BE2C (cell line): ENCODE data around the genes OR7A10 and OR7A17.

- RRBS, result no CpG with 5 or more reads among the region's 10 CpGs
These were observed 2.7 kb downstream of the PRKACA start for GRCh38 chr19:14114720-14115338.

DNA sequence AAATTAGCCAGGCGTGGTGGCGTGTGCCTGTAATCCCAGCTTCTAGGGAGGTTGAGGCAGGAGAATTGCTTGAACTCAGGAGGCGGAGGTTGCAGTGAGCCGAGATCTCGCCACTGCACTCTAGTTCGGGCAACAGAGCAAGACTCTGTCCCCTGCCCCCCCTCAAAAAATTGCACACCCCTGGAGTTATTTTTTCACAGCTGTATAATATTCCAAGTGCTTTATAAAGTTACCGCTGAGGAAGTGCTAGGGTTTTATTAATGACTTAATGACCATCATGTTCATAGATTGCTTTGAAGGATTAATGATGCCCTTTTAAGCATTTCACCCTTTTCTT is 6.5 kb upstream of the ADGRE5 start:
- RRBS, result no CpG with 5 or more reads among the region's 7 CpGs

GRCh38 chr19:14377783-14378314 is 3.4 kb upstream of the ADGRE5 start:
- RRBS, result no CpG with 5 or more reads among the region's 13 CpGs

- RRBS, result no CpG with 5 or more reads among the region's 26 CpGs
These were observed 14.3 kb downstream of the ADGRE5 start for GRCh38 chr19:14395200-14396251.

DNA sequence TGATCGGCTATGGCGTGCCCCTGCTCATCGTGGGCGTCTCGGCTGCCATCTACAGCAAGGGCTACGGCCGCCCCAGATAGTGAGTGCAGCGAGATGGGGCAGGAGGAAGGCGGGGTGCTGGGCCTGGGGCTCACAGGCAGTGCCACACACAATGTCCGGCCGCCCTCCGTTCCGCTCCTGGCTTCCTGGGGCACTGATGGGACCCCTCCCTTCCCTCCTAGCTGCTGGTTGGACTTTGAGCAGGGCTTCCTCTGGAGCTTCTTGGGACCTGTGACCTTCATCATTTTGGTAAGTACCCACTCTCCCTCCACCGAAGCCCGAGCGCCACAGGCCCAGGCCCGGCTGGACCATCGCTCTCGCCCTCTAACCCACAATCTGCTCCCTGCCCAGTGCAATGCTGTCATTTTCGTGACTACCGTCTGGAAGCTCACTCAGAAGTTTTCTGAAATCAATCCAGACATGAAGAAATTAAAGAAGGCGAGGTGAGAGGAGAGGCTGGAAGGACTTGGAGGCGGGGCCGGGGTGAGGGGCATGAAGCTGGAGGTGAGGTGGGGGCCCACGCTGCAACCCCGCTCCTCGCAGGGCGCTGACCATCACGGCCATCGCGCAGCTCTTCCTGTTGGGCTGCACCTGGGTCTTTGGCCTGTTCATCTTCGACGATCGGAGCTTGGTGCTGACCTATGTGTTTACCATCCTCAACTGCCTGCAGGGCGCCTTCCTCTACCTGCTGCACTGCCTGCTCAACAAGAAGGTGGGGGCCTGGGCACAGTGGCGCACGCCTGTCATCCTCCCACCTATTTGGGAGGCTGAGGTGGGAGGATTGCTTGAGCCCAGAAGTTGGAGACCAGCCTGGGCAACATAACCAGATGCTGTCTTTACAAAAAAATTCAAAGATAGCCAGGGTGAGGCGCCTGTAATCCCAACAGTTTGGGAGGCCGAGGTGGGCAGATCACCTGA is 12.4 kb downstream of the DDX39A start:
- RRBS, result no CpG with 5 or more reads among the region's 39 CpGs

DNA sequence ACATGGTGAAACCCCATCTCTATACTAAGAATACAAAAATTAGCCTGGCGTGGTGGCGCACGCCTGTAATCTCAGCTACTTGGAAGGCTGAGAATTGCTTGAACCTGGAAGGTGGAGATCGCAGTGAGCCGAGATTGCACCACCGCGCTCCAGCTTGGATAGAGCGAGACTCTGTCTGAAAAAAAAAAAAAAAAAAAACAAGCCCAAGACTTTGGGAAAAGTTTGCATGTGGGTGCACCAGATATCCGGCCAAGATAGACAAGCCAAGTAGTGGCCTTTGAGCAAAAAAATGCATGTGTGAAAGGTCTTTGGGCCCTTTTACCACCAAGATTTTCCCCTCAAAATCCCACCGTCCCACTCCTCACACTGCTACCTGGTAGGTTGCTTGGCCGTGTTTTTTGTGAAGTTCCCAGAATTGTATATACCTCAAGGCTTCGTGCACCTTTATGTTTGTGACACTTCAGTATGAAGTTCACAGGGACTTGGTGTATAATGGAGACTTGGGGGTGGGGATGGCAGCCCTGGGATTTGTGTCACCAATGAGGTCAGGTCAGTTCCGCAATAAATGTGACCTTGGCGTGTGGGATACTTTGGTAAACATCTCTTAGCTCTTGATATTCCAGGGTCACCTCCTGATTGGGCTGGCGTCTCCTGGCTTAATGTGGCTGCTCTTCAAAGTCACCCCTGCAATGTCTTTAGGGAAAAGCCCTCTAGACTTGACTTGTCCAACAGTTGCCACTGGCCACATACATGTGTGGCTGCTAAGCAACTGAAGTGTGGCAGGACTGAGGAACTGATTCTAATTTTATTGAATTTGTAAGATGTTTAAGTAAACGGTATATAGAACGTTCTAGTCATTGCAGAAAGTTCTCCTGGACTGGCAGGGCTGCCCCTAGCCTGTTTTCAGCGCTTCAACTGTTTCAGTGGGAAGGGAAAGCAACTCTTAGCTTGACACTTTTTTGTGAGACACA is 5.3 kb downstream of the DNAJB1 start:
- RRBS, result no CpG with 5 or more reads among the region's 18 CpGs

- RRBS, result 3% methylated on average over 10 of the region's 43 CpGs
These were observed 1.2 kb downstream of the DNAJB1 start for GRCh38 chr19:14516673-14517760.

- RRBS, result 84% methylated on average over 5 of the region's 16 CpGs
These were observed 18.5 kb downstream of the NDUFB7 start for GRCh38 chr19:14553297-14553747.

GRCh38 chr19:14564712-14565431 is 7.0 kb downstream of the NDUFB7 start:
- RRBS, result no CpG with 5 or more reads among the region's 26 CpGs

DNA sequence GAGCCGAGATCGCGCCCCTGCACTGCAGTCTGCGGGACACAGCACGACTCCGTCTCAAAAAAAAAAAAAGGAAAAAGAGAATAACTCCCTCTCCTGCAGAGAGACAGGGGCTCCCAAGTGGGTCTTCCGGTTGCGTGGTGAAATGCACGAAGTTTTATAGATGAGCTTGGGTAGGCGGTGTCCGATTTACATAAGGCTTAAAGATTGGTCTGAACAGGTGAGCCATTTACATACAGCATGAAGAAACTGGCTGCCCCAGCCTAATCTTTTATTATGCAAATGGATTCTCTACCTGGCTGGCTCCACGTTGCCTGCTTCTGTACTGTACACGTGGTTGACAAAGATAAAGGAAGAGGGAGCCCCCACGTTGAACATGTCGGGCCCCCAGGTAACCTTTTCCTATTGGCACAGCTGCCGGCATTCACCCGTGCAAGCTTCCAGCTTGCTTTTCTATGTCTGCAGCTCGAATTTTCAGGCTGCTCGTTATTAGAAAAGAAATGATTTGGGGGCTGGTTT is 19.5 kb downstream of the ADGRE2 start:
- RRBS, result no CpG with 5 or more reads among the region's 19 CpGs

DNA sequence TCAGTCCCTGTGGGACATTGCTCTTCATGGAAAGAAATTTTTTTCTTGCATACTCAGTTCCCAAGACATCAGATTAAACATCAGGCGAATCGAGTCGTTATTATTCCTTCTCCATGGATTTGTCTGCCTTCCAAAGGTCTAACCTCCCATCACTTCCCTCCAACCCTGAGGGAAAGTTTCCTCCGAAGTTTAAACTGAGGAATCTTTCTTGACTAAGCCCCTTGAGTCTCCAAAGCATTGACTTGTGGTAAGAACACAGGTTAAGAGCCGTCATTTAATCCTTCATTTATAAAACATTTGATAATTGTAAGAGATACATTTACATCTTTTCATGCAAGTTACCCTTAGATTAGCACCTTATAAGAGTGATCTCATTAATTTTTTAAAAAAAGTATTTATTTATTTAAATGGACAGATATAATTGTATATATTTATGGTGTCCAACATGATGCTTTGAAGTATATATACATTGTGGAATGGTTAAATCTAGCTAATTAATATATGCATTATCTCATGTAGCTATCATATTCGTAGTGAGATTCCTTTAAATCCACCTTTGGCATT is at the start of gene OR7A10:
TSS of gene OR7A10 (minus strand) at position 143 of the 564 bp plus-strand sequence.
- RRBS, result no CpG with 5 or more reads among the region's 6 CpGs

- RRBS, result no CpG with 5 or more reads among the region's 5 CpGs
These were observed at the start of gene OR7A17 for GRCh38 chr19:14885862-14886348. Gene OR7A17, minus strand, starts transcription at chr19:14886132.

GRCh38 chr19:15011058-15011570 is 588 bp downstream of the CCDC105 start:
- RRBS, result 0% methylated on average over 1 of the region's 48 CpGs

DNA sequence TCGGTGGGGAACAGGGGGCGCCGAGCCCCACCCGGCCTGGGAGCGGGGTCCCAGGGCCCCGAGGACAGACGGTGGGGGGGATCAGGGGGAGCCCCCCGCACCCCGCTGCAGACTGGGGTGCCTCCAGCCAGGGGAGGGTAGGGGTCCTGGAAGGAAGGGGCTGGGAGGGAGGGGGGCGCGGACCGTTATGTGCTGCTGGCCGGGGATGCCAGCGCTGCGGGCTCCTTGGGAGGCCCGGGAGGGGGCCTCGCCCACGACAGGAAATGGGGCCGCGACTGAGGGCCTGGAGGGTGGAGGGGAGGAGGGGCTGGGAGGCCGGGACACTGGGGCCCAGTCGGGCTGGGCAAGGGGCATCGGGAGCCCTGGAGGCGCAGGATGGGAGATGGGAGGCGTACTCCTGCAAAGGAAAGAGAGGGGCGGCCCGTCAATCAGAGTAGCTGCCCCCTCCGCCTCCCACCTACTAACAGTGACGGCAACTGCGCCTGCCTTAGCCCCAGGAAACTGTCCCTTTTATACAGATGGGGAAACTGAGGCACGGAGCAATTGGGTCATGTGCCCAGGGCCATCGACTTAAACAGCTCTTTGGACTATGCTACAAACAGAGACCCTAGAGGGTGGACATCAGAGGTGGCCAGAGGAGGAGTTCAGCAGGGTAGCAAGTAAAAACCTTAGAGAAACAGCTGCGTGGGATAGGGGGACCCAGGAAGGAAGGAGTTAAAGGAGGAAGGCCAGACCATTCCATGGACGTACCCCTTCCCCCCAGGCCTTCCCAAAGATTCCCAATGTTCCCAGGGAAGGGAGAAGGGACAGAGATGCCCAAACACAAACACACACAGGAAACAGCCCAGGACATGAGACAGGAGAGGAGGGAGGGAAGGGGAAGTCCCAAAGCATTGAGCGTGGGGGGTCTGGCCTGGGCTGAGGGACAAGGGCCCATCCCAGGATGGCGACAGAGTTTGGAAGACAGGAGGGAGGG is 620 bp downstream of the SYDE1 start:
- RRBS, result 2% methylated on average over 10 of the region's 36 CpGs

GRCh38 chr19:15130163-15130716 is 4.7 kb upstream of the ILVBL start:
- RRBS, result 83% methylated on average over 1 of the region's 10 CpGs

- RRBS, result no CpG with 5 or more reads among the region's 21 CpGs
These were observed 19.8 kb downstream of the NOTCH3 start for GRCh38 chr19:15180972-15181357.

DNA sequence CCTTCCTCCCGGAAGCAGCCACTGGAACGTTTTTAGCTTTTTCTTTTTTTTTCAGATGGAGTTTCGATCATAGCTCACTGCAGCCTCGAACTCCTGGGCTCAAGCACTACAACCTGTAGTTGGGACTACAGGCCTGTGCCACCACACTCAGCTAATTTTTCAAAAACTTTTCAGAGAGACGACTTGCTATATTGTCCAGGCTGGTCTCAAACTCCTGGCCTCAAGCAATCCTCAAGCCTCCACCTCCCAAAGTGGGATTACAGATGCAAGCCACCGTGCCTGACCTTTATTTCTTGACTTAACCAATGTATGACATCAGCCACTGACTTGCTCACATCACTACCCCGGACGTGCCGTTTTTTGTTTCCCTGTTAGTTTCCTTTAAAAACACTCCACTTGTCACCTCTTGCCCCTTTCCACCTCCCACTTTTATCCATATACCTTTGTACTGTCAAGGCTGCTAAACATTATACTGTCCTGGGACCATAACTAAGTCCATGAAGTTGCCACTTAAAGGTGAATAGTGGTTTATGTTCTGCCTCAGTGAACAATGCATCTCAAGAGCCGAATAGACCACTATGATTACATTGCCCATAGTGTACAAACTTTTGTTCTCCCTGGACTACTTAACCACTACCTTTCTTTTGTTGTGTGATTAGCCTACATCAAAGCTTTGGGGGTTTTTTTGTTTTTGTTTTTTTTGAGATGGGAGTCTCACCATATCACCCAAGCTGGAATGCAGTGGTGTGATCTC is 2.2 kb upstream of the EPHX3 start:
- RRBS, result no CpG with 5 or more reads among the region's 10 CpGs

DNA sequence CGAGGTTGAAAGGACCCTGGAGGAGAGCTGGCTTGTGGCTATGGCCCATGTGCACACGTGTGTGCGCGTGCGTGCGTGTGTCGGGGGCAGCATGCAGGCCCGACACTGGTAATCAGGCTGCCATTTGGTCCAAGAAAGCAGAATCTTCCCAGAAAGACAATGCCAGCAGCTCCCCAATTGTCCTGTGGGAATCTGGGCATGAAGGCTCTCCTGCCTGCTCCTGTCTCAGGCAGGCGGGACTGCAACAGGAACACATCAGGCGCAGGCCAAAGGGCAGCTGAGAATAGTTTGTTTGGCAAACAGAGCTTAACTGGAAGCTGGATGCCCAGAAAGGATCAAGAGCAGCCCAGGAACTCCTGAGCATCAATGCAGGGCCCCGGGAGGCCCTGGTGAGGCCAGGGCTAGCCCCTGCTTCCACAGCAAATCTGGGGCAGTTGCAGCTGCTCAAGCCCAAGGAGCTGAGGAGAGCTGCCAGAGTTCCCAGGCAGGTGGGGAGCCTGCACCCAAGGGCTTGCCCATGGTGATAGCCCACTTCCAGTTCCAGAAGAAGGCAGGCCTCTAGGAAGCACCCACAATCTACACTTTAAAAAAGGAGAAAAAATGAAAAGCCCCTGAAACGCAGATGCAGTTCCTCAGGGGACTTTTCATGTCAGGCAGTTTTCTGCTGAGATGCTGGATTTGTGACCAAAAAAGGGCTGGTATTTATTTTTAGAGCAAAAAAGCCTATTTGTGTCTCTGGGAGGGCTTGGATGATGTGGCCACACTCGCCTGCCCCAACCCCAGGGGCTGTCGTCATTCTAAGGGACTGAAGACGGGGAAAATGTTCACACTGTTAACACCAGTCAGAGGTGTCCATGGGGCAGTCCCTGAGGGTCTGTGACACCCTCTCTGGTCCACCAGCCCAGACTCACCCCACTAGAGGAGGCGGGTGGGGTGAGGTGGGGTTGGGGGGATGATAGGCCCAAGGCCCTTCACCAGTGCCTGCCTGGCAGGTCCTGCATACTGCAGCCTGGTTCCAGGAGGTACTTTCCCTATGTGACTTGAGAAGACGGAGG is 15.6 kb upstream of the EPHX3 start:
- RRBS, result no CpG with 5 or more reads among the region's 17 CpGs

- RRBS, result no CpG with 5 or more reads among the region's 13 CpGs
These were observed 18.8 kb upstream of the EPHX3 start for GRCh38 chr19:15250926-15251472.

GRCh38 chr19:15251473-15252375 is 19.5 kb upstream of the EPHX3 start:
- RRBS, result no CpG with 5 or more reads among the region's 25 CpGs